GM12878 (cell line): ENCODE results near the genes ZNF888 and VN1R2.

- RAMPAGE, long total RNA = no peak
- RRBS, 2 experiments = 15 to 20% methylated on average over 9 of the region's 30 CpGs
CAGE:
- cytosol, long polyA minus RNA = no peak
- cytosol, long polyA plus RNA = no peak
- long polyA plus RNA = no peak
- nucleolus, long total RNA = no peak
- nucleus, long polyA plus RNA = no peak
- nucleus, long total RNA = no peak
Observed at GRCh38 chr19:52336466-52336892, 436 bp downstream of the ZNF610 start.

DNA sequence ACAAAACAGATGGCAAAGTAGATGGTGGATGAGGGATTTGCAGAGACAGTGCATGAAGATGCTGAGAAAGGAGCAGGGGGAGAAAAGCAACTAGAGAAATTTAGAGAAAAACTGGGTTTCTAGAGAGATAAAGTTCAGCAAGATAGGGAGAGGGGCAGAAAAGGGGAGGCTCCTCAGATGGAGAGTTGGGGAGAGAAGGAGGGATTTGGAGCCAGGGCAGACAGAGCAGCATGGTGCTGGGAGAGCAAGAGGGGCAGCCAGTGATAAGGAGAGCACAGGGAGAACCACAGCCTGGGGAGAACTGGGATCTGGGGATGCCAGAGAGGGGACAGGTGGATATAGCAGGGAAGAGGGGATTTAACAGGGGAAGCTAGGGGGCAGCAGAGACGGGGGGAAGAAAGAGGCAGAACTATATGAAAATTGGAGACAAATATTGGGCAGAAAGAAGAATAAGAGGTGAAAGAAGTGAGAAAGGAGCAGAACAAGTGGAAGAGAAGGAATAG, 6.7 kb upstream of the ZNF528 start:
- RAMPAGE, long total RNA = no peak
- RRBS, 2 experiments = no CpG with 5 or more reads among the region's 1 CpG
CAGE:
- cytosol, long polyA minus RNA = no peak
- cytosol, long polyA plus RNA = no peak
- long polyA plus RNA = no peak
- nucleolus, long total RNA = no peak
- nucleus, long polyA plus RNA = no peak
- nucleus, long total RNA = no peak

- RAMPAGE, long total RNA = no peak
- RRBS, 2 experiments = 37 to 39% methylated on average over 3 of the region's 15 CpGs
CAGE:
- cytosol, long polyA minus RNA = no peak
- cytosol, long polyA plus RNA = no peak
- long polyA plus RNA = no peak
- nucleolus, long total RNA = no peak
- nucleus, long polyA plus RNA = no peak
- nucleus, long total RNA = no peak
Observed at GRCh38 chr19:52398123-52398678, 552 bp downstream of the ZNF528 start.

DNA sequence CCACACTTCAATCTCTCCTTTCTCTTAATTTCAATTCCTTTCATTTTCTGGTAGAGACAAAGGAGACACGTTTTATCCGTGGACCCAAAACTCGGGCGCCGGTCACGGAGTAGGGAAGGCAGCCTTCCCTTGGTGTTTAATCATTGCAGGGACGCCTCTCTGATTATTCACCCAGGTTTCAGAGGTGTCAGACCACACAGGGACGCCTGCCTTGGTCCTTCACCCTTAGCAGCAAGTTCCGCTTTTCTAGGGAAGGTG, 58.3 kb downstream of the ZNF701 start:
- RAMPAGE, long total RNA = no peak
- RRBS, 2 experiments = no CpG with 5 or more reads among the region's 9 CpGs
CAGE:
- cytosol, long polyA minus RNA = no peak
- cytosol, long polyA plus RNA = no peak
- long polyA plus RNA = no peak
- nucleolus, long total RNA = no peak
- nucleus, long polyA plus RNA = no peak
- nucleus, long total RNA = no peak

DNA sequence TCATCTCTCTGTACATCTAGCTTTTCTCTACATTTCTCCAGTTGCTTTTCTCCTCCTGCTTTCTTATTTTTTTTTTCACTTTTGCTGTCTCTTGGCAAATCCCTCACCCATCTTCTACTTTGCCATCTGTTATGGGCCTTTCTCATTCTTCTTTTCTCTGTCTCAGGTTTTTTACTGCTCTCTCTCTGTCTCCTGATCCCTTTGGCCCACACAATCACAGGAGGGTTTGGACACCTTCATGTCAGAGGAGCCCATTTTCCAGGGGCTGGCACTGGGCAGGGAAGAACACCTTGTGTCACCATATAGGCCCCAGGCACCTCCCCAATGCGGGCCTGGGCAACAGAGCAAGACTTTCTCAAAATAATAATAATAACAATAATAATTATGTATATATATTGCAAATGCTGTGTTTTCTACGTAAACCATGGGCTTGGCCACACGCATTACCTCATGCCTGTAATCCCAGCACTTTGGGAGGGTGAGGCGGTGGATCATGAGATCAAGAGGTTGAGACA, 4.4 kb downstream of the ZNF320 start:
- RAMPAGE, long total RNA = no peak
- RRBS, 2 experiments = no CpG with 5 or more reads among the region's 4 CpGs
CAGE:
- cytosol, long polyA minus RNA = no peak
- cytosol, long polyA plus RNA = no peak
- long polyA plus RNA = no peak
- nucleolus, long total RNA = no peak
- nucleus, long polyA plus RNA = no peak
- nucleus, long total RNA = no peak

DNA sequence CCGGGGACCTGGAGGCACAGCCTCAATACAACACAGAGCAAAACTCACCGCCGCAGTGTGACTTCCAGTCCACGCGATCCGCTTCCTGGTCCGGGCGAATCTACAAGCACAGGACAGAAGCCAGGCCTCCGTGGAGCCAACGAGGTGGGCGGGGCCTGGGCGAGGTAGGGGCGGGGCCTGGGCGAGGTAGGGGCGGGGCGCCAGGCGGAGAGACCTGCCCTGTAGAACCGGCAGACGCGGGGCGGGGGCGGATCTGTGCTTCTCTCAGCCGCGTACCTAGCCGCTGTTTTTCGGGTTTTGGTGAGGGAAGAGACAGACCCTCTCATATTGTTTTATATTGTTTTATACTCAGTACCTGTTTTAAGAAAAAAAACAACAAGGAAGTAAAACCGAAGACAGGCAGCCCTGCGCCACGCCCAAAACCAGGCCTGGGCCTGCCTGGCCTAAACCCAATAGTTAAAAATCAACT, at the start of gene ZNF888:
ZNF888 (minus strand) TSS at position 108 of the 469 bp plus-strand sequence.
- RAMPAGE, long total RNA = start-site peak on the minus strand centred at position 122 of the sequence, 85 bp wide, 24 and 105 reads in 2 replicates
- RRBS, 2 experiments = 2% methylated on average over 5 of the region's 29 CpGs
CAGE:
- cytosol, long polyA minus RNA = no peak
- cytosol, long polyA plus RNA = no peak
- long polyA plus RNA = no peak
- nucleolus, long total RNA = no peak
- nucleus, long polyA plus RNA = no peak
- nucleus, long total RNA = no peak

DNA sequence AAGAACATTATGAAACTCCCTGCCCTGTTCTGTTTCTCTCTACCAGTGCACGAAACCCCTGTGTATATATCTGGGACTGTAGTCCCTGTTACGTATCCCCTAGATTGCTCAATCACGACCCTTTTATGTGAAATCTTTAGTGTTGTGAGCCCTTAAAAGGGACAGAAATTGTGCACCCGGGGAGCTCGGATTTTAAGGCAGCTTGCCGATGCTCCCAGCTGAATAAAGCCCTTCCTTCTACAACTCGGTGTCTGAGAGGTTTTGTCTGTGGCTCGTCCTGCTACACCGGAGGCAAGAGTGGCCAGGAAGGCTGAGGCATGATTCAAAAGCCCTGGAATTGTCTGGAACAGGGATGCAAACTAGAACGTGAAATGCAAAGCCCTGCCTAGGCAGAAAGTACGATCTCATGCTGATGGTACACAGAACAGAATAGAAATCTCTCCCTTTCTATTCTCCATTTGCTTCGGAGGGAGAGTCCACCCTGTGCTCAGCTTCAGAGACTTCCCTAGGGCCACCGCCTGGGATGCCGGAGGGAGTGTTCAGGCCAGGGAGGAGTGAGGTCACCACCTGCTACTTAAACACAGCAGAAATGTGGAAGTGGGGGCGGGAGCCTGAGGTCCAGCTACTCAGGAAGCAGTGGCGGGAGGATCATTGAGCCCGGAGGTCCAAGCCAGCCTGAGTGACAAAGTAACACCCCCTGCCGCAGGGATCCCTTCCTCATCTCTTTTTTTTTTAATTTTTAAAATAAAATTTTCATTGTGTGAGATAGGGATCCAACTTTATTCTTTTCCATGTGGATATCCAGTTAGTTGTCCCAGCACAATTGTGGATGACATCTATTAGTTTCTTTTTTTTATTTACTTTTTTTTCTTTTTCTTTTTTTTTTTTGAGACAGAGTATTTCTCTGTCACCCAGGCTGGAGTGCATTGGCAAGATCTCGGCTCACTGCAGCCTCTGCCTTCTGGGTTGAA, 894 bp upstream of the ZNF888 start:
- RAMPAGE, long total RNA = no peak
- RRBS, 2 experiments = 80% methylated on average over 3 of the region's 19 CpGs; no CpG with 5 or more reads in 1 of the 2 experiments
CAGE:
- cytosol, long polyA minus RNA = no peak
- cytosol, long polyA plus RNA = no peak
- long polyA plus RNA = no peak
- nucleolus, long total RNA = no peak
- nucleus, long polyA plus RNA = no peak
- nucleus, long total RNA = no peak

DNA sequence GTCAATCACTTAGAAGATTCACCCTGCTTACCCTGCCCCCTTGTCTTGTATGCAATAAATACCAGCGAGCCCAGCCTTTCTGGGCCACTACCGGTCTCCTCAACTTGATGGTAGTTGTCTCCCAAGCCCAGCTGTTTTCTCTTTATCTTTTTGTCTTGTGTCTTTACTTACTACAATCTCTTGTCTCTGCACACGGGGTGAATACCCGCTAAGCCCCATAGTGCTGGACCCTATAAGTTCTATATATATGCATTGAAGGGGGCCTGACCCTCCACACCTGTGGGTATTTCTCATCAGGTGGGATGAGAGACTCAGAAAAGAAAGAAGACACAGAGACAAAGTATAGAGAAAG, 9.1 kb upstream of the ZNF888 start:
- RAMPAGE, long total RNA = no peak
- RRBS, 2 experiments = no CpG with 5 or more reads among the region's 4 CpGs
CAGE:
- cytosol, long polyA minus RNA = no peak
- cytosol, long polyA plus RNA = no peak
- long polyA plus RNA = no peak
- nucleolus, long total RNA = no peak
- nucleus, long polyA plus RNA = no peak
- nucleus, long total RNA = no peak

GRCh38 chr19:52936975-52937745, 13.9 kb upstream of the ZNF888 start:
- RAMPAGE, long total RNA = no peak
- RRBS, 2 experiments = no CpG with 5 or more reads among the region's 10 CpGs
CAGE:
- cytosol, long polyA minus RNA = no peak
- cytosol, long polyA plus RNA = no peak
- long polyA plus RNA = no peak
- nucleolus, long total RNA = no peak
- nucleus, long polyA plus RNA = no peak
- nucleus, long total RNA = no peak

DNA sequence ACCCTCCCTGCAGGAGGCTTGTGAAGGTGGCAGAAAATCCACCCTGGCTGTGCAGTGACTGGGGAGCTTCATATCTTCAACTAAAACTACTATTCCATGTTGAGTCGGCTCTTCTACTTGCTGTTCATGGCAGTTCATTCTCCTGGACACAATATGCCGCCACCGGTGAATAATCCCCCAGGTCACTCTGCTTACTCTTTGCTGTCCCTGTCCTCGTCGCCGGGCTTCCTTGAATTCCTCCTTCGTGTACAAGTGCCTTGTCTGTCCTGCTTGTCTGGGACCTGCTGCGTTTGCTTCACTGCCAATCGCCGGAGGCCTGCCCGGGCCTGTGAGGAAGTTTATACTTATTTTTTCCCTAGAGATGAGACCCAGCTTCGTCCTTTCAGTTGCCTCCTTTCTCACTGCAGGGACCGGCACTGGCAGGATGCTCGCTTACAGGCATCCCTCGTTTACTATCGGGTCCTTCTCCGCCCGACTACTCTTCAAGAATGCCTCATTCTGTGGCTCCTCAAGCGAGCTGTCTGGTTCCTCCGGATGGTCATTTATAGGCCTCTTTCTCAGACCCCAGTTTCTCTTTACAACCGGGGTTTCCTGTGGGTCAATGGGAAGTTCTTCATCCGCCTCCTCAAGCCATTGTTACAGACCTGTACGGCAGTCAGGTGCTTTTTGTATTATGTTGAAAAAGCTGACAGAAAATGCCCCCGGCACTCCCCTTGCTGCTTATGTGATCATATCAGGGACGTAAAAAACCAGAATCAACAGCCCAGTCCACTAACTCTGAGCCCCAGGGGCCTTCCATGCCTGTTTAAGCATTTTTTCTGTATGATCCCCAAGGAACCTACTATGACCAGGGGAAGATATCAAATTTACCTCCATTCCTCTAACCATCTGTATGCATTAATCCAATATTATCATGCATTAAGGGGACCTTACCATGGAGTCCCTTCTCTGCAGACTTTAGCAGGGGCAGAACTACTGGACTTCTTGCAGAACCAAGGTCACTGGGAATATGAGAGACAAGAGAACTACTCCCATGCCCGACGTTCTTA, 5.4 kb upstream of the ERVV-1 start:
- RAMPAGE, long total RNA = no peak
- RRBS, 2 experiments = 49 to 57% methylated on average over 7 to 12 of the region's 27 CpGs
CAGE:
- cytosol, long polyA minus RNA = no peak
- cytosol, long polyA plus RNA = no peak
- long polyA plus RNA = no peak
- nucleolus, long total RNA = no peak
- nucleus, long polyA plus RNA = no peak
- nucleus, long total RNA = no peak

DNA sequence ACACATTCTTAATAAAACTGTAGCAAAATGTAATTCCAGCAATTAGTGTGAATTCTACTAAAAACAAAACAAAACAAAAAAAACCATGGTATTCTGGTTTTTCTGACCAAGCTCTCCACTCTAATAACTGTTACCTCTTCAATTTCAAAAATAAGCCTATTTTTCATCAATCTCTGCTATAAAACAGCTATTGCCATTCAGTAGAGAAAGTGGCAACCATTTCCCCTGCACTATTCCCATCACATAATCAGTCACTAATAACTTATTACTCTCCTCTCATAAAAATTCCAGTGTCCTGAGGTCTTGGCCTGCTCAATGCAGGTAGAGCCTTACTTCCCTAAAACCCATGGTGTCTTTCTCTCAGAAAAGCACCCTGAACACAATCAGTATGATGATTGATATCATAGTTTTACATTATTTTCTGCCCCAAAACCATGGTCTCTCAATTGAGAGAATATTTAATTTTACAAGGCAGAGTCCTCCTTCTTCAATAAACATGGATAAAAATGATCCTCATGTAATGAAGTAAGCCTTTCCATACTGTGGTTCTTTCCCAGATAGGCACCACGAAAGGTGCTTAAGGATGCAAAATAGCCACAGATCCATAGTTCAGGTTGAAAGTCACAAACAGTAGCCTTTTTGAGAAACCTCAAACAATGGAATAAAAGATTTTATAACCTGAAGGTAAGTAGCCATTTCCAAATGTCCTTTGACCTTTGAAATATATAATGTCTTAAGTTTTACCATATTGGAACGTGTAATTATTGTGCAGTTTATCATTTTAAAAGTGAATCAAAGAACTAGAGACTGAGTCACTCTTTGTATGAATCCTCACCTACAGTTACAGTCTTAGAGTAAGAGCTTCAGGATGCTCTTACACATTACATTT, 6.4 kb upstream of the ZNF415 start:
- RAMPAGE, long total RNA = no peak
- RRBS, 2 experiments = no CpG with 5 or more reads among the region's 2 CpGs
CAGE:
- cytosol, long polyA minus RNA = no peak
- cytosol, long polyA plus RNA = no peak
- long polyA plus RNA = no peak
- nucleolus, long total RNA = no peak
- nucleus, long polyA plus RNA = no peak
- nucleus, long total RNA = no peak

DNA sequence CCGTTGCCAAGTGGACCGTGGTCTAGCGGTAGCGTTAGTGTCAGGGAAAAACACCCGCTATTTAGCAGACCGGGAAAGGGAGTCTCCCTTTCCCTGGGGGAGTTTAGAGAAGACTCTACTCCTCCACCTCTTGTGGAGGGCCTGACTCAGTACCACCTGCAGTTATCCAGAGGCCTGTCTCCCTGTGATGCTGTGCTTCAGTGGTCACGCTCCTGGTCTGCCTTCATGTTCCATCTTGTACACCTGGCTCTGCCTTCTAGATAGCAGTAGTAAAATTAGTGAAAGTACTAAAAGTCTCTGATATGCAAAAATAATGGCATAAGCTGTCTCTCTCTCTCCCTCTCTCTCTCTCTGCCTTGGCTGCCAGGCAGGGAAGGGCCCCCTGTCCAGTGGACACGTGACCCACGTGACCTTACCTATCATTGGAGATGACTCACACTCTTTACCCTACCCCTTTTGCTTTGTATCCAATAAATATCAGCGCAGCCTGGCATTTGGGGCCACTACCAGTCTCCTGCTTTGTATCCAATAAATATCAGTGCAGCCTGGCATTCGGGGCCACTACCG, at the start of gene VN1R2:
VN1R2 (plus strand) TSS at position 345 of the 567 bp plus-strand sequence.
- RAMPAGE, long total RNA = no peak
- RRBS, 2 experiments = no CpG with 5 or more reads among the region's 12 CpGs
CAGE:
- cytosol, long polyA minus RNA = no peak
- cytosol, long polyA plus RNA = no peak
- long polyA plus RNA = no peak
- nucleolus, long total RNA = no peak
- nucleus, long polyA plus RNA = no peak
- nucleus, long total RNA = no peak

DNA sequence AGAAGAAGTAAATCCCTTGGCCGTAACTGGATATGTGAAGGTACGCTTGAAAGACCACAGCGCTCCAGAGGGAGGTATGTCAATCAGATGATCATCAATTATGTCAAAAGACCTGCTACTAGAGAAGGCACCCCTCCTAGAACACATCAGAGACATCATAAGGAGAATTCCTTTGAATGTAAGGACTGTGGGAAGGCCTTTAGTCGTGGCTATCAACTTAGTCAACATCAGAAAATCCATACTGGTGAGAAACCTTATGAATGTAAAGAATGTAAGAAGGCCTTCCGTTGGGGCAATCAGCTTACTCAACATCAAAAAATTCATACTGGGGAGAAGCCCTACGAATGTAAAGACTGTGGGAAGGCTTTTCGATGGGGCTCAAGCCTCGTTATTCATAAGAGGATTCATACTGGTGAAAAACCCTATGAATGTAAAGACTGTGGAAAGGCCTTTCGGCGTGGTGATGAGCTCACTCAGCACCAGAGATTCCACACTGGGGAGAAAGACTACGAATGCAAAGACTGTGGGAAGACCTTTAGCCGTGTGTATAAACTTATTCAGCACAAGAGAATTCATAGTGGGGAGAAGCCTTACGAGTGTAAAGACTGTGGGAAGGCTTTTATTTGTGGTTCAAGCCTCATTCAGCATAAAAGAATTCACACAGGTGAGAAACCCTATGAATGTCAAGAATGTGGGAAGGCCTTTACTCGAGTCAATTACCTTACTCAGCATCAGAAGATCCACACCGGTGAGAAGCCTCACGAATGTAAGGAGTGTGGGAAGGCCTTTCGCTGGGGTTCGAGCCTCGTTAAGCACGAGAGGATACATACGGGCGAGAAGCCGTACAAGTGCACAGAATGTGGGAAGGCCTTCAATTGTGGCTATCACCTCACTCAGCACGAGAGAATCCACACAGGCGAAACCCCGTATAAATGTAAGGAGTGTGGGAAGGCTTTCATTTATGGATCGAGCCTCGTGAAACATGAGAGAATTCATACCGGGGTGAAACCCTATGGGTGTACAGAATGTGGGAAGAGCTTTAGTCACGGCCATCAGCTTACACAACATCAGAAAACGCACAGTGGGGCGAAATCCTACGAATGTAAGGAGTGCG, 39.2 kb downstream of the ZNF331 start:
- RAMPAGE, long total RNA = no peak
- RRBS, 2 experiments = no CpG with 5 or more reads among the region's 34 CpGs
CAGE:
- cytosol, long polyA minus RNA = no peak
- cytosol, long polyA plus RNA = no peak
- long polyA plus RNA = no peak
- nucleolus, long total RNA = no peak
- nucleus, long polyA plus RNA = no peak
- nucleus, long total RNA = no peak

GRCh38 chr19:53581857-53582337, 44.0 kb downstream of the ZNF331 start:
- RAMPAGE, long total RNA = no peak
- RRBS, 2 experiments = no CpG with 5 or more reads among the region's 8 CpGs
CAGE:
- cytosol, long polyA minus RNA = no peak
- cytosol, long polyA plus RNA = no peak
- long polyA plus RNA = no peak
- nucleolus, long total RNA = no peak
- nucleus, long polyA plus RNA = no peak
- nucleus, long total RNA = no peak

- RAMPAGE, long total RNA = no peak
- RRBS, 2 experiments = no CpG with 5 or more reads among the region's 8 CpGs
CAGE:
- cytosol, long polyA minus RNA = no peak
- cytosol, long polyA plus RNA = no peak
- long polyA plus RNA = no peak
- nucleolus, long total RNA = no peak
- nucleus, long polyA plus RNA = no peak
- nucleus, long total RNA = no peak
Observed at GRCh38 chr19:53621704-53622503, 9.9 kb upstream of the DPRX start.

GRCh38 chr19:53833878-53834371, 9.8 kb upstream of the NLRP12 start:
- RAMPAGE, long total RNA = no peak
- RRBS, 2 experiments = no CpG with 5 or more reads among the region's 14 CpGs
CAGE:
- cytosol, long polyA minus RNA = no peak
- cytosol, long polyA plus RNA = no peak
- long polyA plus RNA = no peak
- nucleolus, long total RNA = no peak
- nucleus, long polyA plus RNA = no peak
- nucleus, long total RNA = no peak

GRCh38 chr19:53844886-53845145, 20.7 kb upstream of the NLRP12 start:
- RAMPAGE, long total RNA = no peak
- RRBS, 2 experiments = no CpG with 5 or more reads among the region's 9 CpGs
CAGE:
- cytosol, long polyA minus RNA = no peak
- cytosol, long polyA plus RNA = no peak
- long polyA plus RNA = no peak
- nucleolus, long total RNA = no peak
- nucleus, long polyA plus RNA = no peak
- nucleus, long total RNA = no peak

GRCh38 chr19:54145233-54146465, 8.1 kb downstream of the CNOT3 start:
- RAMPAGE, long total RNA = no peak
- RRBS, 2 experiments = no CpG with 5 or more reads among the region's 36 CpGs
CAGE:
- cytosol, long polyA minus RNA = no peak
- cytosol, long polyA plus RNA = no peak
- long polyA plus RNA = no peak
- nucleolus, long total RNA = no peak
- nucleus, long polyA plus RNA = no peak
- nucleus, long total RNA = no peak

DNA sequence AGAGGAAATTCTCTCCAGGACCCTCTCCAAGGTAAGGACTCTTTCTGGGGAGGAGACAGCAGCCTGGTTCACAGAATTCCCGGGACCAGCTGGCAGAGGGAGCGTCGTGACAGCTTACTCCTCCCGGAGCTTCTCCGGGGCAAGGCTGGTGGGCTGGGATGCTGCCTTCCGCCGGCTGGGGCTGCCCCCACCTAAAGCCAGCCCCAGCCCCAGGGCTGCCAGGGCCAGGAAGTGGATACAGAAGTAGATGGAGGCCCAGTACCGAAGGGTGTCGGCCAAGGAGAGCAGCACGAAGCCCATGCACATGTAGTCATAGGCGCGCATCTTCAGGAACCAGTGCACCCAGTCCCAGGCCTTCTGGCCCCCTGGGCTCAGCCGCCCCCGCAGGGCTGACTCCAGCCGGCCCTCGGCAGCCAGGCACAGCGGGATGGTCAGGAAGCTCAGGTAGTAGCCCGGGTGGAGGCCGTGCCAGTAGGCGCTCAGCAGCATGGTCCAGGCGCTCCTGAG, 1.0 kb upstream of the TMC4 start:
- RAMPAGE, long total RNA = no peak
- RRBS, 2 experiments = 65 to 68% methylated on average over 4 to 8 of the region's 21 CpGs
CAGE:
- cytosol, long polyA minus RNA = no peak
- cytosol, long polyA plus RNA = no peak
- long polyA plus RNA = no peak
- nucleolus, long total RNA = no peak
- nucleus, long polyA plus RNA = no peak
- nucleus, long total RNA = no peak

DNA sequence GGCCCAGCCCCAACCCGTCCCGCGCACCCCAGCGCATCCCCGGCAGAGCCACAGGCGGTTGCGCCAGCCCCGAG, 379 bp downstream of the MBOAT7 start:
- RAMPAGE, long total RNA = no peak
- RRBS, 2 experiments = under 1 to 1% methylated on average over 8 of the region's 8 CpGs
CAGE:
- cytosol, long polyA minus RNA = no peak
- cytosol, long polyA plus RNA = no peak
- long polyA plus RNA = no peak
- nucleolus, long total RNA = no peak
- nucleus, long polyA plus RNA = no peak
- nucleus, long total RNA = no peak